Pericardium fibroblast (primary cell): ENCODE data around the gene APBB1IP.

- RAMPAGE, long total RNA, result no peak
Measured at GRCh38 chr10:24887435-24888004, 64.9 kb downstream of the PRTFDC1 start.

DNA sequence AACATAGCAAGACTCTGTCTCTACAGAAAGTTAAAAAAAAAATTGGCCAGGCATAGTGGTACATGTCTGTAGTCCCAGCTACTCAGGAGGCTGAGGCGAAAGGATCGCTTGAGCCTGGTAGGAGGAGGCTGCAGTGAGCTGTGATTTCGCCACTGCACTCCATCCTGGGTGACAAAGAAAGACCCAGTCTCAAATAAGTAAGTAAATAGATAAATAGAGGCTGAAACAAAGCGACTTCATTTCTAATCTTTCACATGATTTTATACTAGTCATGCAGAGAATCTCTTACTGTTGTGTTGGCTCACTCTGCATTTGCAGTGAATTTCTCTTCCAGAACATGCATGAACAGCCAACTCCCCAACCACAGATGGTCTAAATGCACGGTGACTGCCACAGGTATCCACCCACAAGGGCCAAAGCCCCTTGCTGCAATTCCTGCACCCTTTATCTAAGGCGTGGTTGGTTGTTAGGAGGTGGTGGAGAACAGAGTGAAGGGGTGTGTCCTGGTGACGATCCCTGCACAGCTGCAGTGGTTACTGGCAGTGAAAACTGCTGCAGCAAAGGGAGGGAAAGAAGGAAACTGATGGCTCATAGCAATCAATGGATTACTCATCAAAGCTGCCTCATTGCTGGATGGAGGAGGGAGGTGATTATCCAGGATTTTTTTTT lies 50.7 kb downstream of the PRTFDC1 start:
- RAMPAGE, long total RNA, result no peak

DNA sequence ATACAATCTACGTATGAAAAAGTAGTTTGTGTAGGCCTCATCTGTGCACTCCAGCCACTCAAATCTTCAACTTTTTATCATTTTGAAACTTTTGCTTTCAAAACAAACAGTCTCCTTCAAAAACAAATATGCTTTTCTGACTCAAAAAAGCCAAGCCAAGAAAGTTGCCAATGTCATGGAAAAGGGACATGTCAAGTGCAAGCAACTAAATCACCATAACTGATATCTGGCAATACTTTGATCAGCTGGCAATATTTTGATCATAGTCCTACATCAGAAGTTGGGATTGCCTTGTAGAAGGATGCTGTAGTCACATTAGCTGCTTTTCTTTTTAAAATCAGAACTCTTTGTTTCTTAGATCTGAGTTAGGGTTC lies 13.2 kb downstream of the THNSL1 start:
- RAMPAGE, long total RNA, result no peak

DNA sequence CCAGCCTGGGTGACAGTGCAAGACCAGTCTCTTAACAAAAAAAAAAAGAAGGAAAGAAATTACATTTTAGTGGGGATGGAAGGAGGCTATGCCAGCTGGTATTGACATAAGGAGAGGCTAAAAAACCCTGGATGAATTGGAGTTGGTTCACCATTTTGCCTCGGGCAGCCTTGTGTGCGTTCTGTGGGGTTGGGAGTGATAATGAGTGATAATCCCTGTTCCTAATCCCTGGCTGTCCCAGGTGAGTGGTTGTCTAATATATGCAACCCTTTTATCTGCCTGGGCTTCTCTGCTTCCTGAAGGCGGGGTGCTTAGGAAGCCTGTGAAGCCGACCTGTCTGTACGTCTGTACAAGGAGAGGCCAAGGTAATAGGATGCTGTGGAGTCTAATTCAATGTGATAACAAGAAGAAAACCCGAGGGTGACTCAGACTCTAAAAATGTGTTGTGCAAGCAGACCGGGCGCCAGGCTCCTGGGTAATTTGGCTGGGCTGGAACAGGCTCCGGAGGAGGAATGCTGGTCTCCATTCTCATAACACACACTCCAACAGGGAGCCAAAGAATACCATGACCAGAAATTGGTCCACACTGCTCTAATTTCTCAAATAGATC lies 43.5 kb downstream of the THNSL1 start:
- RAMPAGE, long total RNA, result no peak

GRCh38 chr10:26437380-26438501 lies at the start of gene APBB1IP:
APBB1IP (plus strand) TSS chr10:26438341.
- RAMPAGE, long total RNA, result no peak

- RAMPAGE, long total RNA, result no peak
Measured at GRCh38 chr10:26448621-26449064, 10.5 kb downstream of the APBB1IP start.

DNA sequence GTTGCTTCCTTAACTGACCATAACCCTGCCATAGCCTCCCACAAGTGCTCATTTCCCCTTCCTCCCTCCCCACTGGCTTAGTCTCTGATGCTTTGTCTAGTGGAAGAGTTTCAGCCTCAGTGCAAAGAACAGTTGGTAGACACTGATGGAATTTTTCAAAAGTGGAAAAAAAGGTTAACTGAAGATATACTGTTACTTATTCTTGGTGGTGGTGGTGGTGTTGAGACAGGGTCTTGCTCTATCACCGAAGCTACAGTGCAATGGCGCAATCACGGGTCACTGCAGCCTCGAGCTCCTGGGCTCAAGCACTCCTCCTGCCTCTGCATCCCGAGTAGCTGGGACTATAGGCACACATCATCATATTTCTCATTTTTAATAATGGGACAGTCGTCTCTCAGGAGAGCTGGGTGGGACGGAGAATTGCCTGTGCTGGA lies 74.3 kb downstream of the APBB1IP start:
- RAMPAGE, long total RNA, result no peak

GRCh38 chr10:26696597-26697056 lies 874 bp upstream of the PDSS1 start:
- RAMPAGE, long total RNA, result no peak

GRCh38 chr10:26714604-26715267 lies 17.2 kb downstream of the PDSS1 start:
- RAMPAGE, long total RNA, result no peak

- RAMPAGE, long total RNA, result no peak
Measured at GRCh38 chr10:27258637-27259967, 18.5 kb upstream of the ACBD5 start.

- RAMPAGE, long total RNA, result no peak
Measured at GRCh38 chr10:27513623-27514278, 9.6 kb downstream of the RAB18 start.

DNA sequence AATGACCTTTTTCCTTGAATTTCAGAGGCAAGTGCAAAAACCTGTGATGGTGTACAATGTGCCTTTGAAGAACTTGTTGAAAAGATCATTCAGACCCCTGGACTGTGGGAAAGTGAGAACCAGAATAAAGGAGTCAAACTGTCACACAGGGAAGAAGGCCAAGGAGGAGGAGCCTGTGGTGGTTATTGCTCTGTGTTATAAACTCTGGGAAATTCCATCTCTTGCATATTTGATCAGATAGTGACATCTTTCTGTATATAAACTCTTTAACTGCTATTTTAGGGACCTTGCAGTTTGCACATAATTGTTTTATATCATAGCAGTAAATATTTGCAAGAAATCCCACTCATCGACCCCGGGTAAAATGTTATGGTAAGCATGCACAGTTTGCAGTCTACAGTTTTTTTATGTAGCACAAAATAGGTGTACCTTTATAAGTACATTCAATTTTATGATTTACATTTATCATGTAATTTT lies 33.8 kb downstream of the RAB18 start:
- RAMPAGE, long total RNA, result no peak

GRCh38 chr10:27702063-27702485 lies 43.5 kb downstream of the MKX start:
- RAMPAGE, long total RNA, result no peak

DNA sequence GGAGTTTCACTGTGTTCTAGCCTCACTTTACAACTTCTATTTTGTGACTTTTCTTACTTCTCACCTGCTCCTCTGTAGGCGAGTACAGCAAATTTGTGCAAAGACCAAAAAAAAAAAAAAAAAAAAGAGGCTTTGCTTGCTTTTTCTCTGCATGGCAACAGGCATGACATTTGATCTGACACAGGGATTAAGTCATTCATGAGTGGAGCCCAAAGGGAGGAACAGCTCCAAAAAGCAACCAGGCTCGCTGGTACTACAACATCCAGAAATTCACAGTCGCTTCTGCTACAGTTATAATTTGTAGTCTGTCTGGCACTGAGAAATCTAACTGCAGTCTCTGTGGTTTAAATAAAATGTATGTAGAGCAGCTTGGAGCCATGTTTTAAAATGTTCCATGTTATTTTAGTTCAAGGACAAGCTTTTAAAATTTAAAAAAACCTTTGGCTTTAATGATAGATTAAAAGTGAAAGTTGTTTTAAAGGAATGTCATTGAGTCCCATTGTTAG lies 31.7 kb downstream of the MKX start:
- RAMPAGE, long total RNA, result no peak

- RAMPAGE, long total RNA, result no peak
Measured at GRCh38 chr10:27747144-27747436, 1.5 kb upstream of the MKX start.

GRCh38 chr10:27820173-27820756 lies 74.6 kb upstream of the MKX start:
- RAMPAGE, long total RNA, result no peak

GRCh38 chr10:28163112-28163738 lies 139.6 kb downstream of the MPP7 start:
- RAMPAGE, long total RNA, result no peak

DNA sequence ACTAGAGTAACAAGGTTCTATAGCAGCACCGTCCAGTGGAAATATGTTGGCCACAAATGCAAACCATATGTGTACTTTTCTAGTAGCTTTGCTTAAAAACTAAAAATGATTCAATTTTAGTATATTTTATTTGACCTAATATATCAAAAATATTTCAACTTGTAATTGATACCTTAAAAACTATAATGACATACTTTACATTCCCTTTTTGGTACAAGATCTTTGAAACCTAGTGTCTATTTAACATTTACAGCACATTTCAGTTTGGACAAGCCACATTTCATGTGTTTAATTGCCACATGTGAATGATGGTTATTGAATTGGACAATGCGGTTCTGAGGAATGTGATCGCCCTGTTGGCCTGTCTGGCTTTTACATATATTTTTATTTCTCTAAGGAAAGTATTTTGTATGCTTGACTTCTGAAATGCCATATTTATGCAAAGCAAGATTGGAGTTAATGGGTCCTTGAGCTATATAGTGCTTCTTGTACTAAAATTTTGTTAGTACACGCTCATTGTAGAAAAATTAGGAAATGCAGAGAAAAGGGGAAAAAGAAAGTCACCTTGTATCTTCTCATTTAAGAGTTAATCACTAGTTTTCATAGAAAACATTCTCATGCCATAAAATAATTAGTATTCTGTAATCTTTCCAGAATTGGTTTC lies 10.4 kb downstream of the WAC start:
- RAMPAGE, long total RNA, result no peak

DNA sequence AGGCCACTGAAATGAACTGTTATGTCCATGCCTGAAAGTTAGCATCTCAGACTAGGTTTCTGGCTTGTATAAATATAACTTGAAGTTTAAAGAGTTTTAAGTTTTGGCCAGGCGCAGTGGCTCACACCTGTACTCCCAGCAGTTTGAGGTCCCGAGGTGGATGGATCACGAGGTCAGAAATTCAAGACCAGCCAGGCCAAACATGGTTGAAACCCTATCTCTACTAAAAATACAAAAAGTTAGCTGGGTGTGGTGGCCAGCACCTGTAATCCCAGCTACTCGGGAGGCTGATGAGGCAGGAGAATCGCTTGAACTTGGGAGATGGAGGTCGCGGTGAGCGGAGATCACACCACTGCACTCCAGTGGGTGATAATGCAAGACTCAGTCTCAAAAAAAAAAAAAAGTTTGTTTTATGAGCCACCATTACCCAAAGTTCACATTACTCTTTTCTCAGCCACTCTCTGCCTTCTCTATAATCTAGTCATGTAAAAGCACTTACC lies 16.9 kb downstream of the WAC start:
- RAMPAGE, long total RNA, result no peak

- RAMPAGE, long total RNA, result no peak
Measured at GRCh38 chr10:28583807-28584553, 51.1 kb downstream of the WAC start.